Ureter (tissue), 1 donor: Measurements from ENCODE around the gene KBTBD6.

DNA sequence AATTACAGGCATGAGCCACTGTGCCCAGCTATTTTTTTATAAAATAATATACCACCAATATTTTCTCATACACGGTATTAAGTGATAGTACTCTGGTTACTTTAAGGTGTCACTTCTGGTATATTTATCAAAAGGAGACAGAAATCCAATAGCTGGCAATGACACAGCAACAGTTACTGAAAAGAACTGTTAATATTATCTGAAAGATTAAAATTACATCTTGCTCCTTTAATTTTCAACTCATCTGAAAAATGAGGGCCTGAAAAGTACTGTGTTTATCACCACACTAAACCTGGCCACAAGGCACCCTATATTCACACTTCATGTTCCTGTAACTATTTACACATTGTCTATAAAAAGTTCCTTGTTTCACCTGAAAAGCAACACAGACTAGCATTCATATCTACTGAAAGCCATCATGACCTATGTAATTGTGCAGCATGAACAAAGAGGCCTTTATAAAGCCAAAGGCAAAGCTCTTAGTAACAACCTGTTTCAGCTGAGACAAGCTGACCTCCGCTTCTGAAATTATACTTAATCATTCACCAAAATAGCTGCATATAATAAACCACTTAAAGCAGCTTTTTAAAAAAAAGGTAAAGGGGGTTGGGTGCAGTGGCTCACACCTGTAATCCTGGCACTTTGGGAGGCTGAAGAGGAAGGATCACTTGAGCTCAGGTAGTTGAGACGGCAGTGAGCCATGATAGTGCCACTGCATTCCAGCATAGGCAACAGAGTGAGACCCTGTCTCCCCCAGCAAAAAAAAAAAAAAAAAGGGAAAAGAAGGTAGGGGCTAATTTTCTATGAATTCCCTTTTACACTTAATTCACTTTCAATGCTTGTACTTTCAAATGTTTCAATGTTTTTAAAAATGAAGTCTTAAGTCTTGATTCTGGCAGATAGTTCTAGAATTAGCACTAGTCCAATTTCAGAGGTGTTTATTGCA lies 106.3 kb downstream of the SLC25A15 start:
- PRO-cap = no peak

GRCh38 chr13:40929062-40929580 lies 90.0 kb downstream of the ELF1 start:
- PRO-cap = no peak

- PRO-cap = no peak
These were observed 89.1 kb downstream of the ELF1 start for GRCh38 chr13:40929974-40930461.

GRCh38 chr13:40944224-40944993 lies 74.7 kb downstream of the ELF1 start:
- PRO-cap = no peak

DNA sequence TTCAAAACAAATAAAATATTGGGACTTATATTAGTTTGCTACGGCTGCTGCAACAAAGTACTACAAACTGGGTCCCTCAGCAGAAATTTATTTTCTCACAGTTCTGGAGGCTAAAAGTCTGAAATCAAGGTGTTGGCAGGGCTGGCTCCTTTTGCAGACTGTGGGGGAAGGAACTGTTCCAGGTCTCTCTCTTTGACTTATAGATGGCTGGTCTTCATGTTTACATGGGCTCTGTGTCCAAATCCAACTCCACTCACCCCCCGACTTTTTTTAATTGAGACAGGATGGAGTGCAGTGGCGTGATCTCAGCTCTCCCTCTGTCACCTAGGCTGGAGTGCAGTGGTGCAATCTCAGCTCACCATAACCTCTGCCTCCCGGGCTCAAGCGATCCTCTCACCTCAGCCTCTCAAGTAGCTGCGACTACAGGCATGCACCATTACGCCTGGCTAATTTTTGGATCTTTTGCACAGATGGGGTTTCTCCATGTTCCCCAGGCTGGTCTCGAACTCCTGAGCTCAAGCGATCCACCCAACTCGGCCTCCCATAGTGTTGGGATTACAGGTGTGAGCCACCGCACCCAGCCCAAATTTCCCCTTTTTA lies 54.8 kb downstream of the ELF1 start:
- PRO-cap = no peak

GRCh38 chr13:40984076-40984613 lies 35.0 kb downstream of the ELF1 start:
- PRO-cap = no peak

DNA sequence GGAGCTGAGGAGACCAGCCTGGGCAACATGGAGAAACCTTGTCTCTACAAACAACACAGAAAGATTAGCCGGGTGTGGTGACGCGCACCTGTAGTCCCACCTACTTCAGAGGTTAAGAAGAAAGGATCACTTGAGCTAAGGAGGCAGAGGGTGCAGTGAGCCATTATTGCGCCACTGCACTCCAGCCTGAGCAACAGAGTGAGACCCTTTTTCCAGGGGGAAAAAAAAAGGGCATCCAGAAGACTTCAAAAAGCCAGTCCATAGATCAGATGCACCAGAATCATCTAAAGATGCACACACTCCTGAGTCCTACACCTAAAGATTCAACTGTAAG lies 19.9 kb upstream of the WBP4 start:
- PRO-cap = no peak

DNA sequence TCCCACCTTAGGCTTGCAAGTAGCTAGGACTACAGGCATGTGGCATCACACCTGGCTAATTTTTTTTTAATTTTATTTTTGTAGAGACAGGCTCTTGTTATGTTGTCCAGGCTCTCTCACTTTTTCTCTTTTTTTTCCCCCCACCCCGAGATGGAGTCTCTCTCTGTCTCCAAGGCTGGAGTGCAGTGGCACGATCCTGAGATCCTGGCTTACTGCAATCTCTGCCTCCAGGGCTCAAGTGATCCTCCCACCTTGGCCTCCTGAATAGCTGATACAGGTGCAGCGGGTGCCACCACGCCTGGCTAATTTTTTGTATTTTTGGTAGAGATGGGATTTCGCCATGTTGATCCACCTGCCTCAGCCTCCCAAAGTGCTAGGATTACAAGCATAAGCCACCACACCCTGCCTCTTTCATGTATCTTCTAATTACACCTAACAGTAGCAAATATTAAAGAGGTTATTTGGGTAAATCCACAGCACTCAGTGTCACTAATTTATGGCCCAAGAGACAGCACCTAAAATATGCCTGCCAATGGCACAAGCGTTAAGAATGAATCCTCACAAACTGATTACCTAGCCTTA lies 4.0 kb upstream of the WBP4 start:
- PRO-cap = no peak

- PRO-cap = no peak
These were observed 3.2 kb upstream of the WBP4 start for GRCh38 chr13:41057847-41058732.

- PRO-cap = bidirectional peak, plus-strand start at chr13:41132938, minus-strand start at chr13:41132734
These were observed at the start of gene KBTBD6 for GRCh38 chr13:41131992-41133226. Gene KBTBD6, minus strand, starts transcription at chr13:41132802.

- PRO-cap = no peak
These were observed 45.6 kb downstream of the NAA16 start for GRCh38 chr13:41356709-41357088.

DNA sequence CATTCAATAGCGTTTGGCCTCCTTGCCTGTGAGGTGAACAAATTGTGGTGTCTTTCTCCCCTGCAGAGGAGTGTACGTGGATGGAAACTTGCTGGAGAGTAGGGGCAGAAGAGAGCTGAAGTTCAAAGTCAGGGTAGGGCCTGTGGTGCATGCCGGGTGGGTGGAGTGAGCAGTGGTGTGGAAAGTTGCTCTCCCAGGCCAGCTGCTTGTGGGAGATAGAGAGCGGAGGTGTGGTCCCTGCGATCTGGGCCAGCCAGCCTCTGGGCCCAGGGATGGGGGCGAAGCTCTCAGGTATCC lies 6.5 kb downstream of the RGCC start:
- PRO-cap = no peak

GRCh38 chr13:41546536-41547062 lies 89.2 kb downstream of the RGCC start:
- PRO-cap = no peak

DNA sequence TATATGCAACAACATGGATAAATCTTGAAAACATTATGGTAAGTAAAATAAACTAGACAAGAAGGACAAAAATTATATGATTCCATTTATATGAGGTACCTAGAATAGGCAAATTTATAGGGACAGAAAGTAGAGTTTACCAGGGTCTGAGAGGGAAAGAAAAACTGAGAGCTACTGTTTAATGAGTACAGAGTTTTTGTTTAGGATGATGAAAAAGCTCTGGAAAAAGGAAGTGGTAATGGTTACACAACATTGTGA lies 96.5 kb downstream of the VWA8 start:
- PRO-cap = no peak

- PRO-cap = no peak
These were observed 84.1 kb downstream of the VWA8 start for GRCh38 chr13:41876725-41877213.

- PRO-cap = no peak
These were observed 81.6 kb downstream of the VWA8 start for GRCh38 chr13:41879206-41879883.

GRCh38 chr13:41883430-41884477 lies 77.2 kb downstream of the VWA8 start:
- PRO-cap = no peak

- PRO-cap = no peak
These were observed 40.7 kb upstream of the VWA8 start for GRCh38 chr13:42001357-42002174.

GRCh38 chr13:42047276-42048283 lies 868 bp upstream of the DGKH start:
- PRO-cap = unidirectional peak, plus-strand start at chr13:42047725; bidirectional peak, plus-strand start at chr13:42048017, minus-strand start at chr13:42047827

- PRO-cap = no peak
These were observed 59.9 kb downstream of the DGKH start for GRCh38 chr13:42108264-42108897.